Cerebellum (tissue), 5 donors: ENCODE results near the genes NSMCE4A, HMX2 and BUB3.

DNA sequence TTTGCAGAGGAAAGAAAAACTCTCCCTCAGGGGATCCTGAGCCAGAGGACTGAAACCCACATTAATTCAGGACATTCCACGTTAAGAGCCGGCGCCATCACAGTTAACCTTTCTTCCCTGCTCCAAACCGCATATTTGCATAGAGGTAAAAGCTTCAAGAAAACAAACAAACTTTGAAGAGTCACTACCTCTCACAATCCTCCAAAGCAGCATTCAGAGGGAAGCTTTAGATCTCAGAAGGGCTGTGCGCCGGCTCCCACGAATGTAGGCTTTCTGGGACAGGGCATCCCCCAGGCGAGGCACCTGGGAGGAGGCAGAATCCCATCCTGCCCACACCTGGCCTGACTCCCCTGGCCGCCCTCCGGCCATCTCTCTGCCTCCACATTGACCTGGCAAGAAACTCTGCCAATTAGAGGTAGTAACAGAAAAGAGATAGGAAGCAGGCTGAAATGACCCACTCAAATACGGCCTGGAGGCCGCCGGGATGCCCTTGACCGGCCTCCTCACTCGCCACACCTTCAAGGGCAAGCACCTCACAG lies 17.5 kb downstream of the FGFR2 start:
- PRO-cap, 3 experiments = no peak in any of the 3 experiments
- RAMPAGE, long total RNA = no peak

GRCh38 chr10:121836101-121836889 lies 91.5 kb downstream of the ATE1 start:
- PRO-cap, 3 experiments = no peak in any of the 3 experiments
- RAMPAGE, long total RNA = no peak

DNA sequence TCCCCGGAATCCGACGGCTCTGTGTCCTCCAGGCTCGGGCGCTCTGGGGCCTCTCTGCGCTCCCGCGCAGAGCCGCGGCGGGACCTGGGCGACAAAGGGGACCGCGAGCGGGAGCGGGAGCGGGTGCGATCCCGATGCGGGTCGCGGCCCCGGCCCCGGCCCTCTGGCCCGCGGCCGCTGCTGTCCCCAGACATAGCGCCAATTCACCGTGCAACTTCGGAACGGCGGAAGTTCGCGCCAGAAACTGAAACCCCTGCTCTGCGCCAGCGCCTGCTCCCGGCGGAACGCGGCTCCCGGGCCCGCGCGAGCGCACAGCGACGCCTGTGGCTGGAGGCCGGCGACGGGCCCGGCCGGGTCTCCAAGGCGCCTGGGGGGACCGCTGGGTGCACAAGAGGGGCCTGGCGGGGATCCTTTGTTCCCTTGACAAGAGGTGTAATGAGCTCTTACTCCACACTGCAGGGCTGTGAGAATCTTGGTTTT lies at the start of gene NSMCE4A:
Gene NSMCE4A (minus strand): TSS at position 246 of the 480 bp plus-strand sequence.
- PRO-cap, 3 experiments = peak in 3 of 3 experiments; most common plus-strand start position 314 of the sequence (in 1); most common minus-strand start position 165 of the sequence (in 3)
- RAMPAGE, long total RNA = no peak

- PRO-cap, 3 experiments = no peak in any of the 3 experiments
- RAMPAGE, long total RNA = no peak
Observed at GRCh38 chr10:122044676-122045511, 55.9 kb downstream of the TACC2 start.

GRCh38 chr10:122054303-122054938 lies 65.5 kb downstream of the TACC2 start:
- PRO-cap, 3 experiments = no peak in any of the 3 experiments
- RAMPAGE, long total RNA = no peak

GRCh38 chr10:122085409-122086222 lies 96.7 kb downstream of the TACC2 start:
- PRO-cap, 3 experiments = no peak in any of the 3 experiments
- RAMPAGE, long total RNA = no peak

DNA sequence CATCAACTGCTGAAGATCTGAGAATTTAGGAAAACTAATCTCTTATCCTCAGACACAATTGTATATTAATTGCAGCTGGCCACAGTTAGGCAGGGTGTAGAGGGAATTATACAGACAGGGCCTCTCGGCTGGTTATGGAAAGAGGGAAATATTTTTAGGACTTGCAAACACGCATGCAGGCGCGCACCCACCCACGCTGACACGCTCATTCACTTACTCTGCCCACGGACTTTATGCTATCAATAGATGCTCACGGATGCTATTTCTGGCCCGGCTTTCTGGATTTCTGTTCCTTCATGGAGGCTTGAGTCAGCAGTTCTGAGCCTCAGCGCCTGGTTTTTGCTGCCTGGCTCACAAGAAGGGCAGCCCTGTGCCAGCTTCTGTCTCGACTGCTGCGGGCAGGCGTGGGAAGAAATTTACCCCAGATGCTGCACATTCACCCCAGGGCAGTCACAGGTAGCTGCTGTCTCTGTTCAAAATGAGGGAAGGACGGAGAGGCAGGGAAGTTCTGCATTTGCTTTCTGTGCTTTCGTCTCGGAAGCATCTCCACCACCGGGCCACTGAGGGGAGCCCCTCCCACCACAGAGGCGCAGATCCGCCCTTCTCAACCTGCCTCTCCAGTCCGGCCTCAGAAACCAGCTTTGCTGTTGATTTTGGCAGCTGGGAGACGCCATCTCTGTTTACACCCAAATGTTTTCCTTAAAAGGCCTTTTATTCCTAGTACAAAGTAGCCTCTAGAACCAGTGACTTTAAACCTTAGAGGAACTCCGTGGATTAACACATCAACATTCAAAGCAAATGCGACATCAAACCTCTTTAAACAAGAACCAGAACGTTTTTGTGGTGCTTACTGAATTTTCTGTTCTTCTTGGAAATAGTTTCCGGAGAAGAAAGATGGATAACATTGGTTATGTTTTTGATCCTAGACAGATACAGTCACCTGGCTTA lies 116.2 kb upstream of the BTBD16 start:
- PRO-cap, 3 experiments = peak in 1 of 3 experiments; most common plus-strand start position 620 of the sequence (in 1); most common minus-strand start position 562 of the sequence (in 1)
- RAMPAGE, long total RNA = no peak

GRCh38 chr10:122331459-122332019 lies 43.0 kb upstream of the PLEKHA1 start:
- PRO-cap, 3 experiments = no peak in any of the 3 experiments
- RAMPAGE, long total RNA = no peak

- PRO-cap, 3 experiments = no peak in any of the 3 experiments
- RAMPAGE, long total RNA = no peak
Observed at GRCh38 chr10:122350813-122351236, 23.7 kb upstream of the PLEKHA1 start.

GRCh38 chr10:122441786-122442392 lies 12.6 kb upstream of the ARMS2 start:
- PRO-cap, 3 experiments = no peak in any of the 3 experiments
- RAMPAGE, long total RNA = no peak

- PRO-cap, 3 experiments = no peak in any of the 3 experiments
- RAMPAGE, long total RNA = no peak
Observed at GRCh38 chr10:122468827-122469830, 7.8 kb downstream of the HTRA1 start.

DNA sequence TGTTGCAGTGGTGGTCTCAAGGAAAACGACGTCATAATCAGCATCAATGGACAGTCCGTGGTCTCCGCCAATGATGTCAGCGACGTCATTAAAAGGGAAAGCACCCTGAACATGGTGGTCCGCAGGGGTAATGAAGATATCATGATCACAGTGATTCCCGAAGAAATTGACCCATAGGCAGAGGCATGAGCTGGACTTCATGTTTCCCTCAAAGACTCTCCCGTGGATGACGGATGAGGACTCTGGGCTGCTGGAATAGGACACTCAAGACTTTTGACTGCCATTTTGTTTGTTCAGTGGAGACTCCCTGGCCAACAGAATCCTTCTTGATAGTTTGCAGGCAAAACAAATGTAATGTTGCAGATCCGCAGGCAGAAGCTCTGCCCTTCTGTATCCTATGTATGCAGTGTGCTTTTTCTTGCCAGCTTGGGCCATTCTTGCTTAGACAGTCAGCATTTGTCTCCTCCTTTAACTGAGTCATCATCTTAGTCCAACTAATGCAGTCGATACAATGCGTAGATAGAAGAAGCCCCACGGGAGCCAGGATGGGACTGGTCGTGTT lies 46.3 kb upstream of the DMBT1 start:
- PRO-cap, 3 experiments = no peak in any of the 3 experiments
- RAMPAGE, long total RNA = no peak

GRCh38 chr10:122532824-122533266 lies 27.7 kb upstream of the DMBT1 start:
- PRO-cap, 3 experiments = no peak in any of the 3 experiments
- RAMPAGE, long total RNA = no peak

GRCh38 chr10:122630849-122631351 lies 41.8 kb upstream of the SPADH start:
- PRO-cap, 3 experiments = no peak in any of the 3 experiments
- RAMPAGE, long total RNA = no peak

- PRO-cap, 3 experiments = no peak in any of the 3 experiments
- RAMPAGE, long total RNA = no peak
Observed at GRCh38 chr10:122635890-122636447, 36.7 kb upstream of the SPADH start.

DNA sequence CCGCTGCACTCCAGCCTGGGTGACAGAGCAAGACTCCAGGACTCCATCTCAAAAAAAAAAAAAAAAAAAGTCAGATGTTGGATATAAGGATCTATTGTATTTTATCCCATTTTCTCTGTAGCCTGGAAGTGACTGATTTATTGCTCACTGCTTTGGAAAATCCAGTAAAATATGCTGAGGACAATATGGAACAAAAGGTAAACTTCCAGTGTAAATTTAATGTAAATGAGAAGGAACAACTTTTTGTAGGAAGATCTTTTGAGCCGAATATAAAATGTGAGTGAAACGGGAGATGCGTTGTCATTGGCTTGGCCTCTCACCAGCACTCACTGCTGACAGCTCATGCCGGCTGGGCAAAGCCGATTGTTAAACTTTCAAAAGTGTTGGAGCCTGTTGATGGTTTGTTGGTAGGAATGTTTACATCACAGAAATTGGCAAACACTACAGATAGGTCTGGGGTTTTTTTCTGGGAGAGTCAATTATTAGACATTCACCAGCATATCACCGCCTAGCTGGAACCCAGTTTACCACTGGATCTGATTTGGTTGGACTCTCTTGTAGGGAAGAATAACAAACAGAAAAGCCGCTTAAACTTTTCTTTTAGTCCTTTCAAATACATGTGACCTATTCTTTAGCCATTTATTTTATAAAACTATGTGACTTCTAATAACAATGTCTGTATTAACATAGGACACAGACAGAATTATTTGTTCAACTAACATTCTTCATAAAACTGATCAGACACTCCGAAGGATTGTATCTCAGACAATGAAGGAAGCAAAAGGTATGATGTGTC lies 6.2 kb downstream of the PSTK start:
- PRO-cap, 3 experiments = no peak in any of the 3 experiments
- RAMPAGE, long total RNA = no peak

DNA sequence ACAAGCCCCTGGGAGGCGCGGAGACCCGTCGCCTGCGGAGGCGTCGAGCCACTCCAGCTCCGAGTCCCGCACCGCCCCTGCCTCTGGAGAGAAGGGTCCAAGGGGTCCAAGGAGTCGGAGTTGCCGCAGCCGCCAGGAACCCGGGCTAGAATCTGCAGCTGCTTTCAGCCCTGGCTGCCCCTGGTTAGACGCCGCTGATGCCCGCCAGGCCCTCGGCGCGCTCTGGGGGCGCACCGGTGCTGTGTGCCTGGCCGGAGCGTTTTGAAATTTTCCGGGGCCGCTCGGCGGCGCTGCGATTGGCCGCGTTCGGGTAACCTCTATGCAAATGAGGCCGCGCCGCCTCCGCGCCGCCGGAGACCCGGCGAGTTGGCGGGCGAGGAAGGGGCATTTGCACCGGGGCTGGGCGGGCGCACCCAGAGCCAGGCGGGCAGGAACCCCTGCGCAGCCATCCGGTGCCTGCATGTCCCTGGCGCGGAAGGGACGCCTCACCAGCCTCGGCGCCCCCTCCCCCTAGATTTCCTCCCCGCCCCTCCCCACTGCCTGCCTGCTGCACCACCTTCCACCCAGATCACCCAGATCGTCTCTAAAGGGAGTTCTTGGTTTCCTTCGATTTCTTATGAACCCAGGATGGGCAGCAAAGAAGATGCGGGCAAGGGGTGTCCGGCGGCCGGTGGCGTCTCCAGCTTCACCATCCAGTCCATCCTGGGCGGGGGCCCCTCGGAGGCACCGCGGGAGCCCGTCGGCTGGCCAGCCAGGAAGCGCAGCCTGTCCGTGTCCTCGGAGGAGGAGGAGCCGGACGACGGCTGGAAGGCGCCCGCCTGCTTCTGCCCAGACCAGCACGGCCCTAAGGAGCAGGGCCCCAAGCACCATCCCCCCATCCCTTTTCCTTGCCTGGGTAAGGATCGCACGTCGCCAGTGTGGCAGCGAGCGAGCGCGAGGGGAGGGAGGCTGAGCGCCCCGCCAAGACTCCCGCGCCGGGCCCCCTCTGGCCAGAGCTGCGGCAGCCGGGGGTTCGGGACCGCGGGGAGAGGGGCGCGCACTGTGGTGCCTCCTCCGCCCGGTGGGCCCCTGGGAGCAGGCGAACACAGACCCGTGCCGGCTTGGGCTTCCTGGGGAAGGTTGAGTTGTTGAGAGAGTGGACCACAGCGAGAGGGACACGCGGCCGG lies at the start of gene HMX2:
Gene HMX2 (plus strand): TSS at position 385 of the 1,166 bp plus-strand sequence.
- PRO-cap, 3 experiments = no peak in any of the 3 experiments
- RAMPAGE, long total RNA = no peak

DNA sequence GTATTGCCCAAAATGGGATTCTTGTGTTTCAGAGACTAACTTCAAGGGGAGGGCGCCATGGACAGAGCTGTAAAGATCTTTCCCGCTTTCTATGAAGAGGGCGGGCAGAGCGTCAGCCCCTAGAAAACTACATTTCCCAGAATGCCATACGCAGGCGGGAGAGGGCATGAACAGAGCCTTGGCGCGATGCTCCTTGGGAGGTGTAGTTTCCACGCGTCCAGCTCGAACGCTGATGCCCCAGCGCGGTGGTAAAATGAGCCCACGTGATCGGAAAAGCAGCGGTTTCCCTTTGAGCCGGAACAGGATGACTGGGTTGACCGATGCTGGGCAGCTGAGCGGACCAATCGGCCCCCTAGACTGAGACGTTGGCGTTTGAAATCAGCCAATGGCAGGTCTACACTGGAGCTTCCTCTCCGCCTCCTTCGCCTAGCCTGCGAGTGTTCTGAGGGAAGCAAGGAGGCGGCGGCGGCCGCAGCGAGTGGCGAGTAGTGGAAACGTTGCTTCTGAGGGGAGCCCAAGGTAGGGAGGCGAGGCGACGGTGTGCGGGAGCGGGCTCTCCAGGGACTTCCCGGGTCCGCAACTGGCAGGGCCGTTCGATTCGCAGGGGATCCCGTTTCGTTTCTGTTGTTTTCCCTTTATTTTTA lies at the start of gene BUB3:
Gene BUB3 (plus strand): TSS at position 436 of the 644 bp plus-strand sequence.
- PRO-cap, 3 experiments = peak in 3 of 3 experiments; most common plus-strand start position 436 of the sequence (in 3)
- RAMPAGE, long total RNA = start-site peak on the plus strand centred at position 439 of the sequence, 42 bp wide, 743 and 940 reads in 2 replicates

- PRO-cap, 3 experiments = no peak in any of the 3 experiments
- RAMPAGE, long total RNA = no peak
Observed at GRCh38 chr10:123241156-123242376, 87.4 kb downstream of the BUB3 start.

- PRO-cap, 3 experiments = no peak in any of the 3 experiments
- RAMPAGE, long total RNA = no peak
Observed at GRCh38 chr10:123930083-123930724, 38.6 kb upstream of the CPXM2 start.